Helper T cell (primary cell): ENCODE measurements around the genes HSPA4L, PLK4 and PGRMC2.

DNA sequence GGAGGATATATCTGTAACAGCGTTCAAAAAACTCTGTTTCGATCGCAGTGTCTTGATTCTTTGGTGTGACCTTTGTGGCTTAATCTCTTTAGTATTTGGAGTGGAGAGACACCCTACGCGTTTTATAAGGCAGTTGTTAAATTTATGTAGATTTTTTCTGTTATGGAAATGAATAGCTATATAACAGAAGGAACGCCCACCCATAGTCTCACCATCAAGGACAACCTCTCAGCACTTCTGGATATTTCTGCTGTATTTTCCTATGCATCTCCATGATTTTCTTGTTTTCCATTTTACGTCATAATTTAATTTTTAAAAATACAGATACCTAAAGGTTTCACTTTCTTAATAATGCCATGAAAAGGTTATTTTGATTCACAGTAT lies 705 bp downstream of the INTU start:
- PRO-cap, 2 experiments, result no peak in any of the 2 experiments

- PRO-cap, 2 experiments, result peak in 1 of 2 experiments; most common plus-strand start chr4:127781964 (in 1)
Measured at GRCh38 chr4:127781618-127782452, at the start of gene HSPA4L. Gene HSPA4L (plus strand): TSS chr4:127782322.

DNA sequence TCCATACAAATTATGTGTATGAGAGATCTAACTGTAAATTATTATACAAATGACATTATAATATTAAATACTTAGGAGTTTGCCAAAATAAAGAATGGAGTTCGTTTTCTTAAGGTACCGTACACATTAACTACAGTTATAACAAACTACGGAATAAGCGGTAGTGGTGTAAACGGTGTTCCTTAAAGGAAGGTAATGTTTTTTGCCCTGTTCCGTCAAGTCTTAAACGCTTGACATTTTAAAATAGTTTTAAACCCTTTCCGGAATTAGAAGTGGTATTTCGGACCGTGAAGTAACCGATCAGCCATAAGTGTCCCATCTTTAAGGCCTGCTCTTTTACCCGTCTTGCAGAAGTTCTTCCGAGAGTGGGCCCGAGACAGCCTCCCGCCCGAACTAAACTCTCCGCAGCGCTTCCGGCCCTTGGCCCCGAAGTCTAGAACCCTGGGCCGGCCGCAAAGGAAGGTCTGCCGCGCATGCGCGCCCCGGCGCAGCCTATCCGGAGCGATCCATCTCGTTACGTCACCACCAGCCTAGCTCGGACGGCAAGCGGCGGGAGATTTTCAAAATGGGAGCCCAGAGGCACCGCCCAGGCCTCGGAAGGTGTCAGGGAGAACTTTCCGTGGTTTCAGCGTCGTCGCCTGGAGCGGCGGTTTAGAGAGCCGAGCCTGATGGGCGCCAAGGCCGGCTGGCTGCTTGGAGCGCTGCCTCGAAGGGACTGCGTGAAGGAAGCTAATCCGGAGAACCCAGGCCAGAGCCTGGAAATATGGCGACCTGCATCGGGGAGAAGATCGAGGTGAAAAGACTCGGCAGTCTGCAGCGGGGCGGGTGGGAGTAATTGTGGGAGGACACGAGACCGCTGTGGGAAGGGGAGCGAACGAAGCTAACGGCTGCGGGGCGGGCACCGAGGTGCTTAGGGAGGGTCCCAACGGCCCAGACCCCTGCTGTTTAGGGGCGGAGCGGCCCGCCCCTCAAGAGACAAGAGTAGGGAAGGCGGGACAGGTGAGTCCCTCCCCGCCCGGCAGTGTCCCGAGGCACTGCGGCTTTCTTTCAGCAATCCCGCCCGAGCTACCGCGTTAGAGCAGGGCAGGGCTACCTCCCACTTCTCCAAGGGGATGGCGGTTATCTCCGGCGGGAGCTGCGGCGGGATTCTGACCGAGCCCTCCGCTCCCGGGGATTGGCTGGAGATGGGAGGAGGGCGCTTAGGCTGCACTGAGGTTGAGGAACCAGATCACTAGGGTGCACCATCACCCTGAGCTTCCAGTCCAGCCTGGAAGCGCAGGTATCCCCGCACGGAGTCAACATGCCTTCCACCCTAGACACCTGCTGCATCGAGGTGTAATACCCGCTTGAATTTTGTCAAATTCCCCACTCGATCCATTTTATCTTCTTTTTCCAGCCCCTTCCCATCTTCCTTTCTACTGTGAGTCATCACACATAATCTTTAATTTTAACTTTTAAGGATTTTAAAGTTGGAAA lies at the start of gene PLK4:
Gene PLK4 (plus strand): TSS at position 522 of the 1,476 bp plus-strand sequence.
- PRO-cap, 2 experiments, result peak in 2 of 2 experiments; most common plus-strand start position 545 of the sequence (in 2); most common minus-strand start position 395 of the sequence (in 2)

DNA sequence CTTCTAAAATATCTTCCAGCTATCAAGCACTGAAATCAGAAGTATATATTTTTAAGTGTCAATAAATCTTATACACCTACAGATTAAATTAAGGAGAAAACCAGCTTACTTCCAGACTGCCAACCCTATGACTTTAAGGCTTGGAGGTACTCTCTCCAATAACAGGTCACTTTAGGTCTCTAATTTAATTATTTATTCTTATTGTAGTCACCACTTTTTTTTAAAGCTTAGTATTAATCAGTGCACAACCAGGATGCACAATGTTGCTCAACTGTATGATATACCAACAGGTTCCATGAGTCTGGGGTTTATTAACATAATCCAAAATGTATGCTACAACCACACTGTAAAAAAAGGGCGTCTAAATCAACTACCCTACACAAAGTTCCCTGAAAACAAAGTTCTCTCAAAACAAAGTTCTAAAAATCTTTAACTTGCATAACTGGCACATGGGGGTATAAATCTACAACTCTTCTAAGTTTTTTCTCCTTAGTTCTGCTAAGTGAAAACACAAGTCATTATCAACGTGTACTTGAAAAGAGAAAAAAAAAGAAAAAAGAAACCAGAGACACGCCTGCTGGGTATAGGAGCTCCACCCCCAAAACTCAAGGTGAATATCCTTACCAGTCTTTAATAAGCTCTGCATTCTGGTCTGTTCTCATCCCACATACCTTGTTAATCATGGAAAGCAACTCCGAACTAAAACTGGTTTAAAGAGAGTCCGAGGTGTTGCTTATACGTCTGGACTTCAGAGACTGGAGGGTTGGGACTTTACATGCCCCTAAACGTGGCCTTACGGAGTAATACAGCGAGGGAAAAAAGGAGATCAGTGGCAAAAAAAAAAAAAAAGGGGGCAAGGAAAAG lies 1.3 kb downstream of the PGRMC2 start:
- PRO-cap, 2 experiments, result peak in 2 of 2 experiments; most common plus-strand start position 645 of the sequence (in 2); most common minus-strand start position 497 of the sequence (in 1)

DNA sequence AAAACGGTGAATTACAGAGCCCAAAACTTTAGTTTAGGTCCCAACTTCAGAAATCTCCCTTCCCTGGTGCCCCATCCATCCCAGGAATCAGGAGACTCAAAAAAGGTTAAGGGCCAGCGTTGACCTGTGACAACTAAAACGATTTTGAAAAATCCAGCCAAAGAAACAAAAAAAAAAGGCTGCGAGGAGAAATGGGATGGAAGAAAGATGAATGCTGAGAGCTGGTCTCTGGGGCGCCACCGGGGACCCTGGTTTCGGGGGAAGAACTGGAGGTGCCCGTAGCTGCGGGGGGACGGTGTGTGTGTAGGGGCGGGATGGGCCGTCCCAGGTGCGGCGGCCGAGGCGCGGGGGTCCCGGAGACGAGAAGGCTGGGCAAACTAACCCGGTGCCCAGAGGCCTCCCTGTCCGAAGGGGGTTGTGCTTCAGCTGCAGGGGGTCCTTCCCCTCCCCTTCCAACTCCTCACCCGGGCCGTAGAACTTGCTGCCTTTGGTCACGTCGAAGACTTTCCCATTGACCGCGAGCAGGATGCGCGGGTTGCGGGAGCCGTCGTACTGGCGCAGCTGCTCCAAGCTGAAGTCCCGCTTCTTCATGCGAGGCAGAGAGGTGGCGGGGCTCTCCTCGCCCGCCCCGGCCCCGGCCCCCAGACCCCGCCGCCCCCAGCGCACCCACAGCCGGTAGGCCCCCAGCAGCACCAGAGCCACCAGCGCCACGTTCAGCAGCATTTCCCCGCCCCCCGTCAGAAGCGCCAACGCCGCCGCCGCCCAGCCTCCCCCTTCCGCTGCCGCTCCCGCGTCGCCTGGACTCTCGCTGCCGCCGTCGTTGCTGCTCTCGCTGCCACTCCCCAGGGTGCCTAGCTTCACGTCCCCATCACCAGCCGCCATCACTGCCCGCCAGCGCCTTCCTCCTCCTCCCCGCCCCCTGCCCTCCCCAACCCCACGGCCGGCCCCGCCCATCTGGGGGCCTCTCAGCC lies at the start of gene PGRMC2:
Gene PGRMC2 (minus strand): TSS at position 905 of the 971 bp plus-strand sequence.
- PRO-cap, 2 experiments, result peak in 2 of 2 experiments; most common minus-strand start position 886 of the sequence (in 2)

- PRO-cap, 2 experiments, result no peak in any of the 2 experiments
Measured at GRCh38 chr4:128461359-128461908, 173.8 kb upstream of the PGRMC2 start.

DNA sequence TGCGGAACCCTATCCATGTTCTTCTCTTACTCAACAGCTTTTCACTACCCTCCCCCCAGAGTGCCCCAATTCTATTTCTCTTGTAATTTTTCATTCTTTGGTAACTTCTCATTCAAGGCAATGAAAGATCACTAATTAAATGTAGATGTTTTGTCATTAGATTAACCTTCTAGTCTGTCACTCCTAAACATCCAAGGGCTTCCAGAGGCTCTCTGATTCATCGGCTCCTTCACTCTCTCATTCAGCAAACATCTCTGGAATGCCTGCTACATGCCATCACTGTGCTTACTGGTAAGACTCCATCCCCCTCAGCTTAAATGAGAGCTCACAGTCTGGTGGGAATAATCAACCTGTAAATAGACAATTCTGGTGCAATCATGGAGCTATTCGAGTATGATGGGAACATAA lies 241.4 kb upstream of the PGRMC2 start:
- PRO-cap, 2 experiments, result no peak in any of the 2 experiments

DNA sequence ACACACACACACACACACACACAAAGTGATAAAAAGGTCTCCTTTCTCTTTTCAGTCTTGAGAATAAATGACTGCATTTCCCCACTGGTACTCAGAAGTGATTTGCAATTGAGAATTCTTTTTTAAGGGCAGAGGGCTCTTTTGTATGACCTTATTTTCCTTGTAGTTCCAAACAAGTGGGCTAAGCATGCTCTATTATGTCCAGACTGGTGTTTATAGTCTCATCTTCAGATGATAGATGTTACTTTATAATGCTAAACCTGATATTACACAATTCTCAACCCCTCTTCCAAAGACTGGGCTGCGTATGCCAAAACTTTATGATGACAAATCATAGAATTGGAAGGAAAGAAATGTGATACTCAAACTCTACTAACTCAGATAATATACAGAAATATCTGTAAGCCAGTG lies 240.0 kb upstream of the JADE1 start:
- PRO-cap, 2 experiments, result no peak in any of the 2 experiments

- PRO-cap, 2 experiments, result peak in 2 of 2 experiments; most common plus-strand start chr4:128812143 (in 1)
Measured at GRCh38 chr4:128811987-128812577, 2.6 kb downstream of the JADE1 start.

- PRO-cap, 2 experiments, result no peak in any of the 2 experiments
Measured at GRCh38 chr4:128872485-128873273, 63.2 kb downstream of the JADE1 start.

- PRO-cap, 2 experiments, result no peak in any of the 2 experiments
Measured at GRCh38 chr4:128943029-128943317, 133.5 kb downstream of the JADE1 start.

- PRO-cap, 2 experiments, result no peak in any of the 2 experiments
Measured at GRCh38 chr4:131596936-131597252, 1552.2 kb upstream of the PCDH10 start.

DNA sequence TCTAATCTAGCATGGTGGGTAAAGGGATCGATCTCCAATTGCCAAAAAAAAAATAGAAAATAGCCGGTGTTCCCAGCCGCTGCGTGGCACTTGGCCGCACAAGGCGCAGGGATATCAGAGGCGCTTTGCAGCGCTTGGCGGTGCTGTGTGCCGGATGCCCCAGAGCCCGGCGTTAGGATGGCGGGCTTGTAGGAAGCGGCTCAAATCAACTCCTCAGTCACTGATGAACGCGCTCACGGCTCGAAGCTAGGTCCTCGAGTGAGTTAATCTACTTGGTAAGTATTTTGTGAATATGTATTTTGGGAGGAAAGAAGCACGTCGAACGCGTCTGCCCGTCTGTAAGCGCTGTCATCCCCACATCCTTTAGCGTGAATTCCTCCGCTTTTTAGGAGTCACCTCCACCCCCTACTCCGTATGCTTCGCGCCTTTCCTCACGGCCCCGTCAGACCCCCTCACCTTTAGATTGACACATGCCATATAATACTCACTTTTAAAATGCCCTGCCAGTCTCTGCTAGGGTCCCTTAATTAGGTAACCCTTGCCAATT lies 734 bp upstream of the PCDH10 start:
- PRO-cap, 2 experiments, result no peak in any of the 2 experiments

DNA sequence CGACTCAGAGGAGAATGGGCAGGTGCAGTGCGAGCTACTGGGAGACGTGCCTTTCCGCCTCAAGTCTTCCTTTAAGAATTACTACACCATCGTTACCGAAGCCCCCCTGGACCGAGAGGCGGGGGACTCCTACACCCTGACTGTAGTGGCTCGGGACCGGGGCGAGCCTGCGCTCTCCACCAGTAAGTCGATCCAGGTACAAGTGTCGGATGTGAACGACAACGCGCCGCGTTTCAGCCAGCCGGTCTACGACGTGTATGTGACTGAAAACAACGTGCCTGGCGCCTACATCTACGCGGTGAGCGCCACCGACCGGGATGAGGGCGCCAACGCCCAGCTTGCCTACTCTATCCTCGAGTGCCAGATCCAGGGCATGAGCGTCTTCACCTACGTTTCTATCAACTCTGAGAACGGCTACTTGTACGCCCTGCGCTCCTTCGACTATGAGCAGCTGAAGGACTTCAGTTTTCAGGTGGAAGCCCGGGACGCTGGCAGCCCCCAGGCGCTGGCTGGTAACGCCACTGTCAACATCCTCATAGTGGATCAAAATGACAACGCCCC lies 2.3 kb downstream of the PCDH10 start:
- PRO-cap, 2 experiments, result no peak in any of the 2 experiments

GRCh38 chr4:133578830-133579144 lies 429.7 kb downstream of the PCDH10 start:
- PRO-cap, 2 experiments, result no peak in any of the 2 experiments

- PRO-cap, 2 experiments, result no peak in any of the 2 experiments
Measured at GRCh38 chr4:138181530-138181884, 60.6 kb downstream of the SLC7A11 start.

DNA sequence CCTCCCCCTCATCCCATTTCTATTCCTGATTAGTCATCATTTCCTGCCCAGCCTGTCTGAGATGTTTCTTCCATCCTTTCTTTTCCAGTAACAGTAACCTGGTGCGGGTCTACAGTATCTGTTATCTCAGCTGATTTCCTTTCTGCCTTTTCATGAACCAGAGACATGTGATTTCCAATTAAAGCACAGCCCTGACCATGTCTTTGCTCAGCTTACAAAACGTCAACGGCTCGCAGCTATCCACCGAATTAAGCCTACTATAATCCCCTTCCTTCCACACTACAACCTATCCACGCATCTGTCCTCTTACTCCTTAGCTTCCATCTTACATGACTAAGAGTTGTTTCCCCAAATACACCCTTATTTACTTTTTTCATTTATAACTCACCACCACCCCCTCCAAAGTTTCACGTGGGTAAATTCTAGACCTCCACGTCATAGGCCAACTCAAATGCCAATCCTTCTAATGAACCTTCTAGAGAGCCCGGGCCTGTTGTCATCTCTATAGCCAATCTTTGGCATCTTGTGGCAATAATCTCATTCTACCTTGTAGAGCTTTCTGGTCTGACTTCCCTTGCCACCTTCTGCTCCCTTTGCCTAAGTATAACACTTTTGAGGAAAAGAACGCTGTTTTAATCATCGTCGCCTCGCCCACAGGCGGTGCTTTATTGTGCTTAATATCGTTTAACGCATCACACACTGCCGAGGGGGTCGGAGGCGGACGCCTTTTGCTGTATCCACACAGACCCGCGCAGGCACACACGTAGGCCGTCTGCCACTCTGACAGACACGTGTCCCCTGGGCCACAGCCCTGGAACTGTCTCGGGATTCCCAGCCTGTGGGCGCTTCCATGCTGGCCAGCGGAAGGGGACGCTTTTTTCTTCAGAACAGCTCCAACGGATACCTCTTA lies 661 bp upstream of the NOCT start:
- PRO-cap, 2 experiments, result peak in 2 of 2 experiments; most common plus-strand start position 540 of the sequence (in 2); most common minus-strand start position 335 of the sequence (in 2)

GRCh38 chr4:139035372-139036340 lies 20.1 kb downstream of the NOCT start:
- PRO-cap, 2 experiments, result no peak in any of the 2 experiments

DNA sequence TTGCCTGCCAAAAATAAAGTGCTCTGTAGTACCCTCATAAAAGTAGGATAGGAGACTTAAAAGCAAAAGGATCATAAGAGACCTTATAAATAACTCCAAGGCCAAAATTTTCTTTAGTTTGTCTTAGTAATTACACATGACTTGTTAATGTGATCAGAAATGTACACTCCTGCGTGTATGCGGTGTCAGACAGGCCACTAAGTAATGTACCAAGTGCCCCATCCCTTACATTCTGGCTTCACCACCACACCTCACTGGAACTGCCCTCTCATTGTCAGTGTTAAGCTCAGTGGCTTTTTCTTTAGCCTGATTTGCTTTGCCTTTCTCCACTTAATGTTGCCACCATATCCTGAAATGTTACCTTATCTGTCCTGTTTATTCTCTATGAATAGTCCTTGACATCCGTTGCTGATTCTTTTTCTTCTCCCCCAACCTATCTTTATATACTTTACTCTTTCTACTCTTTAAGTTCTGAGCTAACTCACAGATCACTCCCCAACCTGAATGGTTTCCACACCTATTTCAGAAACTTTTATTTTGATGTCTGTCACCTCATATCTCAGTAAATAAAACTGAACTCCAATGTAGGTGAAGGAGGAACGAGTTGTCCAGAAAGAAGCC lies 38.9 kb downstream of the NOCT start:
- PRO-cap, 2 experiments, result no peak in any of the 2 experiments

- PRO-cap, 2 experiments, result no peak in any of the 2 experiments
Measured at GRCh38 chr4:139124804-139125589, 52.0 kb downstream of the ELF2 start.